Left lobe of liver (tissue), 1 donor: ENCODE data around the genes KIAA1614, MR1, RGS8 and SHCBP1L.

DNA sequence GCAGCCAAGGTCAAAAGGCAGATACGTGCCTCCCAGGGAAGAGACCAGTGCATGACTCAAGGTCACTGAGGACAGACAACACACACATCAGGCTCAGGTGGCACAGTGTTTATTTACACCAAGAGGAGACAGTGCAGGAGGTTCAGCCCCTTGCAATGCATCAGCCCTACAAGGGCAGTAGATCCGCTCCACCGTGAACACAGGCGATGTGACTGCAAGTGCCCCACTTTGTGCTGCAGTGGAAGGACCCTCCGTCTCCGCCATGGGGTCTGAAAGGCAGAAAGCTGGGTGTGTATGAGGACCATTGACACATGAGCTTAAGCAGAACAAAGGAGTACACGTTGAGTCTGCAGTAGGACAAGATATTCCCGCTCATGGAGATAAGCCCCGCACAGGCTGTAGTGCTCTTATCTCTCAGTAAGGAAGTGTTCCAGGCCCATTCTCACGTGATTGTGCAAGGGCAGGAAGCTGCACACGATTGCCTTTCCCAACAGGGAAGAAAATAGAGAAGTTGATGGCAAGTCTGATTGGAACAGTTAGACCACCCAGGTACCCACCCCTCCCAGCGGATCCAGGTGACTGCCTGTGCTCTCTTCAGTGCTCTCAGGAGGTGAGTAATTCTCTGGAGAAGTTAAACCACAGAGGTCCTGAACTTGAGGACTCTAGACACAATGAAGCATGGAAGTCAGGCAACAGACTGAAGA is 37.5 kb upstream of the QSOX1 start:
- PRO-cap, result no peak

- PRO-cap, result no peak
Observed at GRCh38 chr1:180211032-180211561, 19.0 kb upstream of the LHX4 start.

- PRO-cap, result no peak
Observed at GRCh38 chr1:180503320-180503746, 956 bp upstream of the ACBD6 start.

- PRO-cap, result no peak
Observed at GRCh38 chr1:180566085-180566637, 63.8 kb upstream of the ACBD6 start.

DNA sequence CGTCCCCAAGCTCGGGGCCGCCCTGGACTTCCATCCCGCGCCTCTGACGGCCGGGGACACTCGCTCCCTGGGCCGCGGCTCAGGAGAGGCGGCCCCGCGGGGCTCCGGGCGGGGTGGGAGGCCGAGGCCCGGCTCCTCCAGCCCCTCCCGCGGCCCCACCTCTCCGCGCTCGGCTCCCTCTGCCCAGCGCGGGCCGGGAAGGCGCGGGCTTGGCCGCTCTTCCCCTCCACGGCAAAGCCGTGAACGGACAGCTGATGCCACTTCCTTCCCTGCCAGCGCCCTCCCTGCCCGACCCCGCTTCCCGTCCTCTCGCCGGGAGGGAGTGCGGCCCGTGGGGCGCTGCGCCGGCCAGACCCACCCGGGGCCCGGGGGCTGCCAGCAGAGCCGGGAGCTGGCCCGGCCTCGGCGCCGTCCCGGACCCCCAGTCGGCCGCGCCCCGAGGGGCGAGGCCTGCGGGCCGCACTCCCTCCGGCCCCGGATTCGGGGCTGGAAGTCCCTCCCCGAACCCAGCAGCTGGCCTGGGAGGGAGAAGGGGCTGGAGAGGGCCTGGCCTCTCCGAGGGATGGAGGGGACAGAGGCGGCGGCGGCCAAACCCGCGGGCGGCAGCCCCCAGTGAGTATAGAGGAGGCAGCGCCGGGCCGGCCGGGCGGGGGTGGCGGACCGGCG is at the start of gene KIAA1614:
Gene KIAA1614, plus strand, starts transcription at position 216 of the 666 bp plus-strand sequence.
- PRO-cap, result bidirectional peak, plus-strand start at position 538 of the sequence, minus-strand start at position 454 of the sequence

DNA sequence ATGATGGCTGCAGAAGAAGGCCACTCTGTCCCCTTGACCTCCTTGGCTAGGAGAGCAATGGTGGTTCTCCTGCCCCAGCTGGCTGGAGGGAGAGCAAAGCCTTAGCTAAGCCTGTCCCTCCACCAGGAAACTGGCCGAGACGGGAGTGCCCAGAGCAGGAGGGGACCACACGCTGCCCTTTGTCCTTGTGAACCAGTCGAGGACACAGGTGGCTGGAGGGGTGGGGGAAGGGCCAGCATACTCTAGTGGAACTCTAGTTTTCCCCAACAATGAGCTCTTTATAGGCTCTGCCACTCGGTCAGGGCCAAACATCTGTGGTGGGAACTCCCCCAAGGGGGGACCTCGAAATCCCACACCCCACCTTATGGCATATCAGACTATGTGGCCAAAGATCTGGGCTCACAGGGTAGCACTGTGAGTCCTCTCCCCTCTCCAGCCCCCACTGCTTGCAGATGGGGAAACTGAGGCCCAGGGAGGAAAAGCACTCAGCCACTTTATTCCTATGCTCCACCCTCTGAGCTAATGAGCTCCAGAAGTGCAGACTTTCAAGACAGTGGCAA is 12.9 kb downstream of the KIAA1614 start:
- PRO-cap, result no peak

GRCh38 chr1:180981483-180981950 is 41.2 kb downstream of the STX6 start:
- PRO-cap, result no peak

GRCh38 chr1:181033032-181033561 is 686 bp upstream of the MR1 start:
- PRO-cap, result bidirectional peak, plus-strand start at chr1:181033397, minus-strand start at chr1:181033224

GRCh38 chr1:181033562-181034651 is at the start of gene MR1:
Gene MR1 (plus strand): TSS chr1:181033983.
- PRO-cap, result bidirectional peak, plus-strand start at chr1:181033983, minus-strand start at chr1:181033837

- PRO-cap, result bidirectional peak, plus-strand start at chr1:181088700, minus-strand start at chr1:181088526
Observed at GRCh38 chr1:181088199-181088582, 309 bp upstream of the IER5 start.

DNA sequence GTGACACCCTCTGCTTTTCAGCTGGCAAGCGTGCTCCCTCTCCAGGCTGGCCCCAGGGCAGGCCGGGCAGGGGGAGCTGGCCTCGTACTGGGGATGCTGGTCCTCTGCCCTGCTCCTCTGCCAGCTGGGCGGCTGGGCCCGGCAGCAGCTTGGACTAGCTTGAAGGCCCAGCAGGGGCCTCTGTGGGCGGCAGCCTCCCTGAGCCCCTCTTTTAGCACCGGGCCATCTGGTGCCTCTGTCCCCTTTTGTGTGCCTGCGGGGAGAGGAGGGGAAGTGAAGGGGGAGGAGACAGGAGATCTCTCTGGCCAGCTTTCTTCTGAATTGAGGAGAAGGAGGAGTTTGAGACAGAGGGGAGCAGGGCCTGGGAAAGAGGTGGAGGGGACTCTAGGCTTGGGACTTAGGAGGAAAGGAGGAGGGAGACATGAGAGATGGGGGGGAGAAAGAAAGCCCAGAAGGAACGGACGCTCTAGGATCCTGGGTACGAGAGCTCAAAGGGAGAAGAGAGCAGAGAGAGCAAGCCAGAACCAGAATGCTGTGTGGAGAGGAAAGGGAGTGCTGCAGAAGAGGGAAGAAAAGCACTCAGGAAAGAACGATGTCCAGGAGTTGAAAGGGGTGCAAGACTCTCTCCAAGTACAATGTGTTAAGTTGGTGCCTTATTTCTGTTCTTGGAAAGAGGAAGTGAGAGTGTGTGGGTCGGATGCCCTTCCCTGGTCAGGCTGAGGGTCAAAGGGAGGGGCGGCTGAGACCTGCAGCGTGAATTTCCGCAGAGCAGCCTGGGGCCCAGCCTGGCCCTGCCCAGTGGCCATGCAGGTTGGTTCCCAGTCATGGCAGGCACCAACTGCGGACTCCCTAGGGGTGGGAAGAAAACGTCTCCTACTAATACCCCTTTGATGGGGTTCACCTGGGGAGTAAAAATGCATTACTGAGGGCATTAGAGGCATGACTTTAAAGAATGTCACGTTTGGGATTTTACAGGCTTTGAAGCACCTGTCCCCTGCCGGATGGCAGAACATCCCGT is 40.4 kb downstream of the IER5 start:
- PRO-cap, result no peak

DNA sequence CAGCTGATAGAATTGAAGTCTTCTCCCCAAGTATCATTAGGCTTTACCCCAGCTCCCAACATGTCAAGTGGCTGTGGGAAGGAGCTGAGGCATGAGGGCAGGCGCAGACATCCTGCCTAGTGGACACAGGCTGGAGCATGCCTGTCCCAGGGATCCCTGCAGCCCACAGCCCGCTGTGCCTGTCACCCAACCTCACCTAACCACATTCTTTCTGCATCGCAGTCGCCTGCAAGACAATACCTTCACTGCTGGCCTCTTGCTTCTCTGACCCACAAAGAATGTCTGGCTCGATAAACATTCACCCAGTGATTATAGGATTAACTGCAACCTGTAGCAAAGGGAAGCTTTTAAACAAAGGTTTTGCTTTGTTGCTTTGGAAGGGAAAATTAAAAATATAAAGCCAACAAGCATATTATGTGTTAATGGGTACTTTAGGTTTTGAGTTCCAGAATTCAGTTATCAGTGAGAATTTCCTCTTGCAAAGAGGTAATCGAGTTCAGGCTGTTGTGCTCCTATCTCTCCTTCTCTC is 39.9 kb upstream of the ZNF648 start:
- PRO-cap, result no peak

DNA sequence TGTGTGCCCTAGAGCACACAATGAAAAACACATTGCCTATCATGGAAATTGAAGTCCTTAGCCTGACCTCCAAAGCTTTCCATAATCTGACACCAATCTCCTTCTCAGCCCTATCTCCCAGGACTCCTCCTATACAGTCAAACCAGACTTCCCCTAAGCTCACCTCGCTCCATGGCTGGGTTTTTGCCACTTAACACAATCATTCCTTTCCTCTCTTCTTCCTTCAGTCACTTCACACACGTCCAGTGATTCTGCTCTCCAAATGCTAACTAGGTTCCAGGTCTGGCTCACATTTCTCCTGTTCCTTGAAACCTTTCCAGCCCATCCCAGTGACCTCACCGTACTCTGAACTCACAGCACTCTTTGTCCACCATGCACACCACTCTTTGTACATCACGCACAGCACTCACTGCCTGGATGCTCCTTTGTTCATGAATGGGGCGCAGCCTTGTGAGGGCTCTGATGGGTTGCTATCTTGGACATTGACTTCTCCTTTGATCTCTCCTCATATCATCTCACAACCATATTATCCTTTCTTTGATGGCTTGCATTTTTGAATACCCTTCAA is 98.4 kb downstream of the GLUL start:
- PRO-cap, result bidirectional peak, plus-strand start at position 376 of the sequence, minus-strand start at position 271 of the sequence

DNA sequence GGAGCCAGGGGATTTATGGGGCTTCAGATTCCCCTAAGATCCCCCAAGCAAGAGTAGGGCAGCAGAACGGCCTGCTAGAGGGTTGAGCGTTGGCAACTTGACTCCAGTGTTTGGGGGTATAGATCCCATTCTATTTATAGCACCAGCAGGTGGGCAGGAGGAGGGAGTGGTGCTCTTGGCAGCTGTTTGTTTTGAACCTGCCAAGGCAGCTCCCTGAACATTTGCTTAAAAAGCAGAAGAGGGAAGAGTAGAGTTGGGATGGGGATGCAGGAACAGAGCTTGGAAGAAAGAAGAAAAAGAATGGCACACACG is 33.6 kb downstream of the GLUL start:
- PRO-cap, result no peak

DNA sequence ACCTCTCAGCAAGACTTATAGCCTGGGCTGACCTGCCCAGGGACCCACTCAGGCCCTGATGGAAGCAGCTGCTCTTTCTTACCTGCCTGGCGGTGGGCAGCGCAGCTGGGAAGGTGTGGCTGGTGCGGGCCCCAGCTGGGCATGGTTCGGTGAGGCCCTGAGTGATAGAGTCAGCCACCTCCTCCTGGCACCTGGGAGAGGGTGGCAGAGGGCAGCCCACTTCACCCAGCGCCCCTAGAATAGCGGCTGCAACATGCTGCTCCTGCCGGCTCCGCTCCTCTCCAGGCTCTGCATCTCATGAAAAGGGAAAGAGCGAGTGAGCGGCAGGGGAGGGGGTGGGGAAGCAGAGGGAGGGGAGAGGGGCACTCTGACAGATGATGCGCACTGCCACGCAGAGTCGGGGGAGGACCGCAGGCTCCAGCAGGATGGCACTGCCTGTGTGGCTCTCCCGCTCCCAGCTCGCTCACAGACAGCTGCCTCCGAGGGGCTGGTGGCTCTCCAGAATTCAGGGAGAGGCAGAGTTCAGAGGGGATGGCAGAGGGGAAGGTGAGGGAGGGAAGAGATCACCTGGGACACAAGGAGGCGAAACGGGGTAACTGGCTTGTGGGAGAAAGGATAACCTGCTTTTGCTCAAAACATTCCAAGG is at the start of gene RGS8:
Gene RGS8, minus strand, starts transcription at position 318 of the 646 bp plus-strand sequence.
- PRO-cap, result no peak

- PRO-cap, result no peak
Observed at GRCh38 chr1:182953051-182953340, at the start of gene SHCBP1L. Gene SHCBP1L (minus strand): TSS chr1:182953166.

GRCh38 chr1:183064703-183065276 is 41.6 kb downstream of the LAMC1 start:
- PRO-cap, result no peak

DNA sequence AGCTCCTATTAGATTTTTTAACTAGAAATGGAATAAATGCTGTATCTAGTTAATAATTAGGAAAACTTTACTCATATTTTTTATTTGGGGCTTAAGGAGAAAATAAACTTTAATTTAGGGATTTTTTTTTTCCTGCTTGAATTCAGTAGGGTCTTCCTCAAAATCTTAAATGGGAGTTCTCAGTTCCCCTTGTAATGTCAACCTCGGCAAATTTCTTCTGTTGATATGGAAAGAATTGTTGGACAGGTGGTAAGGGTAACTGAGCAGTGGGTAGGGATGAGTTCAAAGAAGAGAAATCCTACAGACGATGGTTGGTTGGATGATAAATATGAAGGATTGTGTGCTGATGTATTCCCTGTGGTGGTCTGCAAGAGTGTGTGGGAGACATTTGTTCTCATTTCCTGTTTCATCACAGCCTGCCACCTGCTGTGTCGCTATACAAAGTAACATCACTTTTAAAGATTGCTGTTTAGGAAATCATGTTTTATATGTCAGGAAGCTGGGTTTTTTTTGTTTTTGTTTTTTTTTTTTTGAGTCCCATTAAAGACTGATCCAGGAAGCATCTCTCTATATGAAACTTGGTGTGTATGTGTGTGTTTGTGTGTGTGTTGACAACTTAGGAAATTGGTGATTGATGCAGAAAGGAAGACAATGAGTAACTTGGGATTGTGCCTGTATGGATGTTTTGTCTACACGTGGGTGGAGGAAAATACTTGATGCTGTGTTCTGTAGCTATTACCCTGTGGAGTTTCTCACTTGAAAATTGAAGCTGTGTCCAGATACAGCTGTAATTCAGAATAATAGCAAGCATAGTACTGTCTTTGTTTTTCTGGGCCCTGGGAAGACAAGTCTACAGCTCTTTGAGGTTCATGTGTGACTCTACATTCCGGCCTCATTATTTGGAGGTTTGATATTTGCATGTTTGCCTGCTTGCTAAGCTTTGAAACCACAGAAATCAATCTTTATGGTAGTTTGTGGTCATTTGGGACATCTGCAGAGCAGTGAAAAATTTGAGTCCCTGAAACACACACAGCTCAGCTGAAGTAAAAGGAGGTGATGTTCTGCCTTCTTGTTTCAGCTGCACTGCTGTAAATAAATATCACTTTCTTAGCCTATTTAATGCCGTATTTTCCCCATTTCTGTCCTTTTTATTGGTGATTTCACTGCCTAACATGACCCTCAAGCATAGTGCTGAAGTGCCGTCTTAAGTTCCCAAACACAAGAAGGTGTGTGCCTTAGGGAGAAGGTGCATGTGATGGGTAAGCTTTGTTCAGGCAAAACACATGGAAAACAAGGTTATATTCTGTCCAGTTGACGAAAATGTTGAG is 47.8 kb downstream of the LAMC1 start:
- PRO-cap, result no peak

DNA sequence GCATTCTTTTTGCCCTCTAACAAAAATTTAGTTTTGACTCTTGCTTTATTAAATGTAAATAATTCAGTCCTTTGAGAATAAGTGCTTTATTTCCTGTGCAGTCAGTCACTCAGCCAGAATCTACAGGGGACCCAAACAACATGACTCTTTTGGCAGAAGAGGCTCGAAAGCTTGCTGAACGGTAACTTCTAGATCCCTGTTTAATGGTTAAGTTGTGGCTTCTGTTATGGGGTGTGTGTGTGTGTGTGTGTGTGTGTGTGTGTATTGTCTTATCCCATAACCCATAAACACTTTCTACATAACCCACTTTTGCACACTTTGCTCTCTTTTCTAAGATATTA is 54.9 kb upstream of the LAMC2 start:
- PRO-cap, result no peak

DNA sequence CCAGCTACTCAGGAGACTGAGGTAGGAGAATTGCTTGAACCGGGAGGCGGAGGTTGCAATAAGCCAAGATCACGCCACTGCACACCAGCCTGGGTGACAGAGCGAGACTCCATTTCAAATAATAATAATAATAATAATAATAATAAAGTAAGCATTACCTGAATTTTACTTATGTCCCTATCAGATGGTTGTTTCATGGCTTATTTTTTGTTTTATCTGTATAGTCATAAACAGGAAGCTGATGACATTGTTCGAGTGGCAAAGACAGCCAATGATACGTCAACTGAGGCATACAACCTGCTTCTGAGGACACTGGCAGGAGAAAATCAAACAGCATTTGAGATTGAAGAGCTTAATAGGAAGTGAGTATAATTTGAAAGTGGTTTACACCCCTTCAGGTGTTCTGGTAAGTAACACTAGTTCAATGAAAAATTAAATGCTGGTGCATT is 53.9 kb upstream of the LAMC2 start:
- PRO-cap, result no peak